Ileum (tissue), 1 donor: ENCODE data around the gene ZDHHC18.

DNA sequence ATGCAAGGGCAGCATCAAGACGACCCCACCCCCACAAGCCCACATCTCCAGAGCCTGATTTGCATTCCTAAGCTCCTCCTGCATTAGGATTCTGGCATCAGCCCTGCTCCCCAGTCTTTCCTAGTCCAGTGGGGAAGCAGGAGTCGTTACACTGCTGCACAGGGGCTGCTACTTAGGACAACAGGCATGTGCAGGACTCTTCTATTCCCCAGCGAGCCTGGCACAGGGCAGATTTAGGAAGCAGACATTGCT, 7.9 kb downstream of the PAQR7 start:
- PRO-cap: no peak

DNA sequence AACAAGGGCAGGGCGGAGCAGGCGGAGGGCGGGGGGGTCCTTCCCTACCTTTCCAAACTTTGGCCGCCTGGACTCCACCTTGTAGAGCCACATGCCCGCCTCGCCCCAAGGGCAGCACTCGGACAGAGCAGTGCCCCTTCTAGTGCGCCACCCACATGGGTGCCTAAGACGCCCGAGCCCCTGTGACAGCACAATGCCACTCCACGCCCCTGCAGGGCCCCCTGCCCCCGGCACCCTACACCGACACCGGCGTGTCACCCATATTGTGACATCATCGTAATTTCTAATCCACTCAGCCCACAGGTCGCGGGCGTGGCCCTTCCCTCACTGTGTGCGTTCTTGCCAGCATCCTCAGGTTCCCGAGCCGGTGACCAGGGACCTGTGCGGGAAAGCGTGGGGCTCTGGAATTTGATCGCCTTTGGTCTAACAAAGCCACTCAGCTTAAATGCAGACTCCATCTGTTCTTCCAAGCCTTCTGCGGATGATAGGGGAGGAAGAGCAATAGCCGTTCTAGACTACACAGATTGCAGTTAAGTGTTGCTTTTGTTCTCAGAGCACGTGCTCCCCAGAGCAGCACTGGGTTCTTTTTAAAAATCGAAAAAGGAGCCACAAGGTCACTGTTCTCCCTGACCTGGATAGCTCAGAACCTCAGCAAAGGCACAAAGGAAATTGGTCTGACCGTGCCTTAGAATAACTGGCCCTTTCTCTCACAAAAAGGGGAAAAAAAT, 685 bp upstream of the STMN1 start:
- PRO-cap: no peak

DNA sequence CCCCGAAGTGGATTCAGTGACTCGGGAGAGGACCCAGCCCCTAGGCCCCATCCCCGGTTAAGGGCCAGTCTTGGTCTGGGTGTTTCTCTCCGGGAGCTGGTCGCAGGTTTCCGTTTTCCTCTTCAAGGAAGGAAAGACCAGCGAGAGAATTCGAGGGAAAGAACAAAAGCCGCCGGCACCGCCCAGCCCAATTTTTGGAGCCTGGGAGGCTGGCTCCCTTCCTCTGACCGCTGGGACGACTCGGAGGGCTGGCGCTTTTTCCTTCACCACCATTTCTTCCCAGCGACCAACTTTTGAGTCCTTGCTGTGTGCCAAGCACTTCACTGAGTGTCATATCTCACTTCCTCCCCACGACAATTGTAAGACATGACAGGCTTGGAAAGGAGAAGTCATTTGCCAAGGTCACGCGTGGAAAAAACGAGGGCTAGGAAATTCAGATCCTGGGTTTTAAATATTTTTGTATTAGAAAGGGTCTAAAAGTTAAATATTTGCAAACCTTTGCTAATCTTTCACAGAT, 17.0 kb upstream of the STMN1 start:
- PRO-cap: no peak

DNA sequence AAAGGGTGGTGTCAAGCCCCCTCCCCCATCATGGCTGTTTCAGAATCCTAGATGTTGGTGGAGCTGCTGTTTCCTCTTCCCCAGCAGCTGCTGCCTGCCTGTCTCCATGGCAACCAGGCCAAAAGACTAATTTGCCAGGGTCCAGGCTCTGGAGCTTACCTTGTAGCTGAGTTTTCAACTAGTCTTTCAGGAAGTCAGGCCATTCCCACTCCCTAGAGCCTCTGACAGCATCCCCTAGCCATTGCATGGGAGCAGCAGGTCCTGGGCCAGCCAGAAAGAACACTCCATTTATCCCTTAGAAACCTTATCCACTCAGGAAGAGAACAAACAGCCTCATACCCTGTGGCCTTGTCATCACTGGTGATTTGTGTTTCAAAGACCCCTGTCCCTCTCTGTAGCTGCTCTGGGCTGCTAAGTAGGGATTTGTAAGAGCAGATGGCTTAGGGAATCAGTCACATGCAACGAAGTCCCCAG, 21.4 kb upstream of the STMN1 start:
- PRO-cap: no peak

DNA sequence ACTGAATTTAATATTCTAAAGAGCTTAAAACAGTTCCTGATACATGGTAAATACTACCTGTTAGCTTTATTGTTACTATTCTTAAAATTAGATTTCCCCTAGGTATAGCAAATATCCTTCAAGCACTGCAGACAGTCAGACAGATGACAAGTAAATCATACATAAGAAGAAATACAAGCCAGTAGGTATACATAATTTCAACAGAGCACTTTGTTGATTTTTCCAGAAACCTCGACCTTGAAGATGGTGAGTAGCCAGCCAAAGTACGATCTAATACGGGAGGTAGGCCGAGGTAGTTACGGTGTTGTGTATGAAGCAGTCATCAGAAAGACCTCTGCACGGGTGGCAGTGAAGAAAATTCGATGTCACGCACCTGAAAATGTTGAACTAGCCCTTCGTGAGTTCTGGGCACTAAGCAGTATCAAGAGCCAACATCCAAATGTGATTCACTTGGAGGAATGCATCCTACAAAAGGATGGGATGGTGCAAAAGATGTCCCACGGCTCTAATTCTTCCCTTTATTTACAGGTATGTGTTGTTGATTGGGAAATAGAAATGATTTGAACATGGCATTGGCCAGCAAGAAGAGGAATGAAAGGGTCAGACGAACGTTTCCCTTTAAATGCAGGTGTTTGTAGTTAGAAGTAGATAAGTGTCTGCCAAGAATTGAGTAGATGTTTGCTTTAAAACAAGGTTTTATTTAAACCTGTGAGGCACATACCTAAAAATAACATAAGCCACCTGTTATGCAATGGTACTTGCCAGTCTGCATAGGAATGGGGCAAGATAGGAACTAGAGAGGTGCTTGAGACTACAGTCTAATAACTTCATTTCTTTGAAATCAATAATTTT, 2.7 kb downstream of the PDIK1L start:
- PRO-cap: no peak

DNA sequence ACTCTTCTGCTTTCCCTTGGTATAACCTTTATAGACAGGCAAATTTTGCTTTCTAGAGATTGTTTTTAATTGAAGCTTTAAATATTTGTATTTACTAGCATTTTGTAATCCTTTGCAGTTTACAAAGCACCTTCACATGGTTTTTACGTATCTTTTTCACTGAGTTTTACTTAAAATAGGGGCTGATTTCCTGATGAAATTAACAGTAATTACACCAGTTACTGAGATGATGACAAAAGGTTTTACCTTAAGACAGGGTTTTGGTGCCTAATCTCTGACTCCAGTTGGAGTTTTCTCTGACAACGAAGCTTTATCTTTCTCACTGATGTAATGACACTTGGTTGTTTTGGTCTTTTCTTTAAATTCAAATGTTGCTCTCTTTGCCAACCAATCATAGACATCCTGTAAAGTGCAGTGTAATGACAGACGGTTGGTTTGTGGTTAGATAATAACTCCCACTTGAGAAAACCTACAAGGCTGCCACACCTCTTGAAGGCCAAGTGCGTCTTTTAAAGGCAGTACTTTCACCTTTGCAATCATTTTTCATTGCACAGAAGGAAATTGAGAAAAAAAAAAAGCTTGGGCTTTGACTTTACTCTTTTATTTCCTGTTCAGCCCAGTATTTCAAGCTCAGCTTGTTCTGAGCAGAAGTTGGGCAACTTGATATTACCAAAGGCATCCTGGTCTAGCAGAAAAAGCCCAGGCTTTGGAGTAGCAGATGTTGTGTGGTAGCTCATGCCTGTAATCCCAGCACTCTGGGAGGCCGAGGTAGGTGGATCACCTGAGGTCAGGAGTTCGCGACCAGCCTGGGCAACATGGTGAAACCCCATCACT, 14.7 kb downstream of the PDIK1L start:
- PRO-cap: bidirectional peak, plus-strand start at position 681 of the sequence, minus-strand start at position 437 of the sequence

GRCh38 chr1:26164215-26165094, 4.3 kb downstream of the C1orf232 start:
- PRO-cap: unidirectional peak, plus-strand start at chr1:26164450

- PRO-cap: unidirectional peak, plus-strand start at chr1:26279739
Observed at GRCh38 chr1:26279322-26279901, 474 bp upstream of the SH3BGRL3 start.

DNA sequence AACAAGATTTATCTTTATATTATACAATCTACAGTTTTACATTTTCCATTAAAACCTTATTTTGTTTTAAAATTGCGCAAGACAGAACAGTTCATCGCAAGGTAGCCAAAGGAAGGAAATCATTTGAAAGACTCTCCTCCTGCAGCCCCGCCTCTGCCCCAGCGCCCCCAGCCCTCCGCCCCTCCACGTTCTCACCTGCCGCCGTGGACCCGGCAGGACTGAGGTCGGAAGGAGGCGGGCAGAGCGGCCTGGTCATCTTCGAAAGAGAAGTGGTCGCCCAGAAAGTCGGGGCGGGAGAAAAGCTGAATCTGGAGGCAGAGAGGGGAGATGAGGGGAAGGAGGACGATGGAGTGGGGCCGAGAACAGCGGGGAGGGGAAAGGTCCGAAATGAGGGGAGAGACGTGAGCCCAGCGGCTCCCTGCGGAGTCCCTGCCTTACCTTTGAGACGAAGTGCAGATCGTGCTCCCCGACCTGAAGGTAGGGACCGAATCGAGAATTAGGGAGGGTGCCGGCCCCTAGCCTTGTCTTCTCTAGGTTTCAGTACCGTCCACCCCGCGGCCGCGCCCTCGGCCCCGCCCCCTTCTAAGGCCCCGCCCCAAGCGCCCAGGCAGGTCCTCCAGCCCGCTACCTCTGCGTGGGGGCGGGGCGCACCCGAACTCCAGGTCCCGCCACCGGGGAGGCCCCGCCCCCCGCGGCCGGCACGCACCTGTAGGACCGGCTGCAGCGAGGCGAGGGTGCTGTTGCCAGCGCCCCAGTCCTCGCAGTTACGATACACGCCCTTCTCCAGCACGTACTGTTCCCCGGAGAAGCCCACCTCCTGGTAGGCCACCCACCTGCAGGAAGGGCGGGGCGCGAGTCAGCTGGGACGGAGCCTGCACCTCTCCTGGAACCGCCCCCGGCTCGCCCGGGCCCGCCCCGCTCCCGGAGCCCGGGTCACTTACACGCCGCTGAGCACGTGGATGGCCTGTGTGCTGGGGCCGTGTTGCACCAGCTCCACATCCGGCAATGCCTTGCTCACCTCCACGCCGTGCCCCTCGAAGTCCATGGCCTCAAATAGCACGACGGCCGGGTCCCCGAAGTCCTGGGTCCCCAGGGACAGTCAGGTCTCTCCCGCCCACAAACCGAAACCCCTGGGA, 17.7 kb downstream of the CRYBG2 start:
- PRO-cap: unidirectional peak, minus-strand start at position 532 of the sequence

- PRO-cap: no peak
Observed at GRCh38 chr1:26486857-26487535, 14.8 kb downstream of the HMGN2 start.

DNA sequence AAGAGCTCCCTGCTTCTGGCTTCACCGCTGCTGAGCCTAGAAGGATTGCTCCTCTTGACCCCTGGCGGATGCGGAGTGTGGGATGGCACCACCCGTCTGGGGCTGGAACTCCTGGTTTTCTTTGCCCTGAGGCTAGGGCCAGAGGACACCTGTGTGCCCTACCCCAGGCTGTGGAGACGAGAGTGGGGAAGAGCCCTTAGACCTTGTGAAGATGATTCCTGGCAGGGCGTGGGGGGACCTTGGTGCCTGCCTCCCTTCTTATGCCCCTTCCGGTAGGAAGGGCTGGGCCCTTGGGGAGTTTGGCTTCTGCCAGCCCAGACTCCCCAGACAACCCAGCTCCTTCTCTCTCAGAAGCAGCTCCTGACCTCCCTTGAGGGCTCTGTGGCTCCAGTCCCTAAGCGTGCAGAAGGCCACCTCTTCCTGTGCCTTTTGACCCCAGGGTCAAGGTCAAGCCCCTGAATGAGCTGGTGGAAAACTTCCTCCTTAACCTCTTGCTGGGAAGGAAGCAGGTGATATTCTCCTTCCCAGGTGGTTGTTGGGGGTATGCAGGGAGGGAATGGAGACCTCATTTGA, 919 bp downstream of the RPS6KA1 start:
- PRO-cap: bidirectional peak, plus-strand start at position 174 of the sequence, minus-strand start at position 98 of the sequence; unidirectional peak, minus-strand start at position 230 of the sequence; unidirectional peak, minus-strand start at position 381 of the sequence; unidirectional peak, minus-strand start at position 396 of the sequence

DNA sequence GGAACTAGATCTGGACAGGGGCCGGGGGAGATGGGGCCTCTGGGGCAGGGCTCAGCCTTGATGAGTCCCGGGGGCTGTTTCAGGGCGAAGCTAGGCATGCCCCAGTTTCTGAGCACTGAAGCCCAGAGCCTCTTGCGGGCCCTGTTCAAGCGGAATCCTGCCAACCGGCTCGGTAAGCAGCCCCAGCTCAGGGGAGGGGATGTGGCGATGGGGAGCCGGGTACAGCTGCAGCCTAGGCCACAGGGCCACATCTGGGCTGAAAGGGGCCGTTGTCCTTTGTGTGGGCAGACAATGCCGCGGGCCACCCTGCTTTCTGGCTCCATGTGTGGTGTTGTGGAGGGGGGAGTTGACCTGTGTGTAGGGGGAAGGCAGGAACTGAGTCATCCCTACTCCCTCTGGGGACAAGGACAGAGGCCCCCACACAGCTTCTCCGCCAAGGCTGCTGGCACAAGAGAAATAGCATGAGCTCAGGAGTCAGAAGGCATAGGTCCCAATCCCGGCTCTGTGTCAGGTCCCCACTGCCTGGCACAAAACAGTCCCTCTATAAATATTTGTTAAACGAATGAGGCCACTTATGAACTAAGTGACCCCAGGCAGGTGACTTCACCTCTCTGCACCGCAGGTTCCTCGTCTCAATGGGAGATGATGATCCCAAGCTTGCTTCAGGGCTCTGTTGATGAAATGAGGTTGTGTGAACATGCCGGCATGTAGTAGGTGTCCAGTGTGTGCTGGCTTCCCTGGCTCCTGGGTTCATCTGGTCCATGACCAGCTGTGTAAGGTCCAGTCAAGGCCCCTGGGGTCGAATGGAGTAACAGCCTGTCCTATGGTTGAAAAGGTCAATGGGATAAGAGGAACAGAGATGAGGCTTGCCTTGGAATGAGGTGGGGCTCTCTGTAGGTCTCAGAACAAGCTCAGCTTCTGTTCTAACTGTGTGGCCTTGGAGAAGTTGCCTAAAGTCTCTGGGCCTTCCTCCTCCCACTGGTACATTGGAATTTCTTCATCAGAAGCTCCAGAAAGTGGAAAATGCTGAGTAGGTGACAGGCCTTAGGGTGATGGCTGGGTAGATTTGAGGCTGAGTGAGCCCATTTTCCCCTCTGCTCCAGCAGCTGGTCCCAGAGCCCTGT, 26.3 kb downstream of the RPS6KA1 start:
- PRO-cap: no peak

- PRO-cap: no peak
Observed at GRCh38 chr1:26690465-26691227, 5.2 kb upstream of the ARID1A start.

- PRO-cap: no peak
Observed at GRCh38 chr1:26770631-26771399, 16.9 kb upstream of the PIGV start.

DNA sequence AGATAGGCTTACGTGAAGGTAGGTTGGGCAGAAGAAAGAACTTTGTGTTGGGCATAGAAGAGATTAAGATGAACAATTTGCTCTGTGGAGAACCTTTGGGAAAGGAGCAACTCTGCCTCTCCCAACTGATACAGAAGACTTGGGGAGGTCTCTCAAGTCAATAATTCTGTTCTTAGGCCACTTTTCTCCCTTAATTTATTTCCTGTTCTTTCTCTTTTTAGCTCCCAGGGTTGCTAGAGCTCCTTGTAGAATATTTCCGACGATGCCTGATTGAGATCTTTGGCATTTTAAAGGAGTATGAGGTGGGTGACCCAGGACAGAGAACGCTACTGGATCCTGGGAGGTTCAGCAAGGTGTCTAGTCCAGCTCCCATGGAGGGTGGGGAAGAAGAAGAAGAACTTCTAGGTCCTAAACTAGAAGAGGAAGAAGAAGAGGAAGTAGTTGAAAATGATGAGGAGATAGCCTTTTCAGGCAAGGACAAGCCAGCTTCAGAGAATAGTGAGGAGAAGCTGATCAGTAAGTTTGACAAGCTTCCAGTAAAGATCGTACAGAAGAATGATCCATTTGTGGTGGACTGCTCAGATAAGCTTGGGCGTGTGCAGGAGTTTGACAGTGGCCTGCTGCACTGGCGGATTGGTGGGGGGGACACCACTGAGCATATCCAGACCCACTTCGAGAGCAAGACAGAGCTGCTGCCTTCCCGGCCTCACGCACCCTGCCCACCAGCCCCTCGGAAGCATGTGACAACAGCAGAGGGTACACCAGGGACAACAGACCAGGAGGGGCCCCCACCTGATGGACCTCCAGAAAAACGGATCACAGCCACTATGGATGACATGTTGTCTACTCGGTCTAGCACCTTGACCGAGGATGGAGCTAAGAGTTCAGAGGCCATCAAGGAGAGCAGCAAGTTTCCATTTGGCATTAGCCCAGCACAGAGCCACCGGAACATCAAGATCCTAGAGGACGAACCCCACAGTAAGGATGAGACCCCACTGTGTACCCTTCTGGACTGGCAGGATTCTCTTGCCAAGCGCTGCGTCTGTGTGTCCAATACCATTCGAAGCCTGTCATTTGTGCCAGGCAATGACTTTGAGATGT, 8.6 kb upstream of the PIGV start:
- PRO-cap: no peak

- PRO-cap: no peak
Observed at GRCh38 chr1:26790580-26790908, 2.8 kb downstream of the PIGV start.

GRCh38 chr1:26810116-26810606, 16.3 kb upstream of the ZDHHC18 start:
- PRO-cap: no peak

GRCh38 chr1:26826132-26827296, at the start of gene ZDHHC18:
Gene ZDHHC18, plus strand, starts transcription at chr1:26826688.
- PRO-cap: bidirectional peak, plus-strand start at chr1:26826688, minus-strand start at chr1:26826593; bidirectional peak, plus-strand start at chr1:26827016, minus-strand start at chr1:26827012

DNA sequence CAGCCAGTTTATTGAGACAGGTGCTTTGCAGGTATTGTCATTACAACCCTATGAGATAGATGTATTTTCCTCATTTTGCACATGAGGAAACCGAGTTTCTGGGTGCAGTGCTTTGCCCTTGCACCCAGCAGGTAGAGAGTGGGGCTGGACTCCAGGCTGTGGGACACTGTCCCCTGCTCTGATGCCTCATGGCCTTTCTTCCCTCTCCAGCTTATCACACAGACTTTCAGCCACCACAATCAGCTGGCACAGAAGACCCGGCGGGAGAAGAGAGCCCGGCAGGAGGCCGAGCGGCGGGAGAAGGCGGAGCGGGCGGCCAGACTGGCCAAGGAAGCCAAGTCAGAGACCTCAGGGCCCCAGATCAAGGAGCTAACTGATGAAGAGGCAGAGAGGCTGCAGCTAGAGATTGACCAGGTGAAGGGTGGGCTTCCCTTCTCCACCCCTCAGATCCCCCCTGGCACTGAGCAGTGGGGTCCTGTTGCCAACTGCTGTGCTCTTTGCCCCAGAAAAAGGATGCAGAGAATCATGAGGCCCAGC, 19.0 kb downstream of the KDF1 start:
- PRO-cap: no peak

GRCh38 chr1:26946175-26946700, 14.0 kb downstream of the KDF1 start:
- PRO-cap: bidirectional peak, plus-strand start at chr1:26946405, minus-strand start at chr1:26946431